ENCODE measurements around the gene TLCD5.

DNA sequence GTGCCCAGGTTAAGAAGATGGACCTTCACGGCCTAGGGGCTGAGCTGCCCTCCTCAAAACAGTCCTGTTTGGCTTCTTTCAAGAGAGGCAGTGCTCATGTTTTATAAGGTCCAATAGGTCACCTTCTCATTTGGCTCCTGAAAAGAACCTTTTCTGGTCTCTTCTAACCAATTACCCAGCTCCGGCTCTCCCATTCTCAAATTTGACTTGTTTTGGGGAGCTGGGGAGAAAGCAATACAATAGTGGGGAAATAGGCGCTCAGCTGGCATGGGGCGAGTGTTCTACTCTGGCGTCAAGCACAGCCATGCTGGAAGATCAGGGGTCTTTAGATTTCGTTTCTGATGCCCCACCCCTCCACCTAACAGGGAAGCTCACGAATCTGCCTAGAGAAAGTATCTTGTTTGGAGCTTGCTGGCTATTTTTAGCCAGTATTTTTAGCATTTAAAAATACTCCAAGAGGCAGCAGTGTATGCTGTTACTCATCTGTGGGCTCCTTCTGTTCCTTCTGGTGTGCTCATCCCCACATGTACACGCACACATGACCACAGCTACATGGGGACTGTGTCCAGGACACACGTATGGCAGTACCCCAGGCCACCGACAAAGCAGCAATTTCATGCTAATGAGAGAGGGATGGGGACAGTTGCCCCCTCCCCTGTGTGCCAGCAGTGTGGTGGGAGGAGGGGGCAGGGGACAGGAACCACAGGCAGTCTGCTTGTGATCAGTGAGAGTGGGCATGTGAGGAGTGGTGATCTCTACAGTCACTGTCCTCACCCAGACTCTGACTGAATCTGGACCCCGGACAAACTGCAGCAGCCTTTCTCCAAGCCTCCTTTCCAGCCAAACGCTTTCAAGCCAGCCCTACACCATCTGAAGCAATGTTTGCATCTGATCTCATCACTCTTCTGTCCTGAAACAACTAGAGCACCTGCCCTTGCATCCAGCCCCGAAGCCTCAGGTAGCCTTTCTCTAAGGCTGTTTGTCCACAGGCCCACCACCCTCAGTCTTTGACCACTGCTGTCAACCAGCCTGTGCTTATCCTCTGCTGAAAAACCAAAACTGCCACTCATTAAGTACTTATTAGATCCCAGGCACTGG is 16.4 kb downstream of the USP2 start:
- PRO-cap: no peak
- RAMPAGE, long total RNA, 4 experiments: no peak in any of the 4 experiments

DNA sequence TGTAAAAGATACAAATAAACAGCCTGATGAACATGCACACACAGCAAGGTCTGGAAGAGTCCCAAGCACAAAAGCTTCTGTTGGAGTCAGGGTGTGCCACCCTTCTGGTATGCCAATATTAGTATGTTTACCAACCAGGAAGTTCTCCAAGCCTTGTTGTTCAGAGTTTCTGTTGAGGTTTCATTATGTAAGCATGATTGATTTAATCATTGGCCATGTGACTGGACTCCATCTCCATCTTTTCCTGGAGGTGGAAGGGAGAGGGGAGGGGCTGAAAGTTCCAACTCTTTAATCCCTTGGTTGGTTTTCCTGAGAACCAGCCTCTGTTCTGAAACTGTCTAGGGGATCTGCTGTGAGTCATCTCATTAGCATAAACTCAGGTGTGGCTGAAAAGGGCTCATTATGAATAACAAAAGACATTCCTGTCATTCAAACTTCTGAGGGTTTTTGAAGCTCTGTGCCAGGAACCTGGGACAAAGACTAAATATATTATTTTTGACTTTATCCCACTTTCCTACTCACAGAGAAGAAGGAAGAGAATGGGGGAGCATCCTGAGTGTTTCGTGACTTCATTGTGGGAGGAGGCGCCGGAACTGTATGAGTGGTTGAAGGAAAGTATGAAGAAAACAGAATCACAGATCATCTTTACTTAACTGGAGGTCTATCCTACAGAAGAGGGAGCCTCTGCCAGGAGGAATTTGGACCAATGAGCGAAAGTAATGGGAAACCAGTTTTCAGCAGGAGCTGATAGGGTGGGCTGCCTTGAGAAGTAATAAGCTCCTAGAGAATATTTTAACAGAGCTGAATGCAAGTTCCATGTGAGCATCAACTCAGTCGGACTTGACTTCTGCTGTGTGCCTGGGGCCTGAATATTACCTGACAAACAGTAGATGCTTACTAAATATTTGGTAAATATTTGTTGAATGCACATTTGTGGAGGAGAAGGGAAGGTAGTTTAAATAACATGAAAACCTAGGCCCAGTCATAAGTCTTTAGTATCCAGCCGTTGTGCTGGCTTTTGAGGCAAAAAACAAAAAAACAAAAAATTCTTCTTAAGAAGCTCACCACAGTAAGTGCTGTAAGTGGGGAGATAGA is 138.0 kb downstream of the NECTIN1 start:
- PRO-cap: no peak
- RAMPAGE, long total RNA, 4 experiments: no peak in any of the 4 experiments

DNA sequence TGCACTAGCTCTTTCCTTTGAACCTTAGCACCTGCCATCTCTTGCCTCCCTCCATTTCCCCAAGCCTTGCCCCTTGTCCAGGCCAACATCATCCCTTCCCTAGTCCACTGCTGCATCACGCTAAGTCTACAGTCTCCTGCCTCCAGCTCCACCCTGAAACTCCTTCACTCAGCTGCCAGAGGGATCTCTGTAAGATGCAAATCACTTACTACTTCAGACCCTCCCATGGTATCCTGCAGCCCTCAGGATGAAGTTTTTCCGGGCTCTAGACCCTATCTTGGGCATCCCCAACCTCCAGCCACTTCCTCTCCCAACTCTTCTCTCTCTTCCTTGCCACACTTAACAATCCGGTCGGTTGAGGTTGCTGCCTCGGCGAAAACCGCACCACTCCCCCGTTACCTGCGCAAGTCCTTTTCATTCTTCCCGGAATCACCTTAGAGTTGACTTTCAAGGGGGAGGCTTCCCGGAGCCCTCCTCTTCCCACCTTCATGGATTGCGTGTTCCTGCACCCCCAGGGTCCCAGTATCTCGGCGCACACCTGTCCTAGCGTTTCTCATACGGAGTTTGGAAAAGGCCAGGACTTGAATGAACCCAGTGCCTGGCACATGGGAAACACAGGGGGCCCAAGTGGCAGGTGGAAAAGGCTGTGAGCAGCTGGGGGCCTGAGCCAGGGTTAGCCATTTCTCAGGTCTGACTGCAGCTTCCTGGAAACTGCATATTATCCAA is 42.5 kb downstream of the NECTIN1 start:
- PRO-cap: no peak
- RAMPAGE, long total RNA, 4 experiments: no peak in any of the 4 experiments

GRCh38 chr11:119722016-119722455 is 7.0 kb downstream of the NECTIN1 start:
- PRO-cap: no peak
- RAMPAGE, long total RNA, 4 experiments: no peak in any of the 4 experiments

DNA sequence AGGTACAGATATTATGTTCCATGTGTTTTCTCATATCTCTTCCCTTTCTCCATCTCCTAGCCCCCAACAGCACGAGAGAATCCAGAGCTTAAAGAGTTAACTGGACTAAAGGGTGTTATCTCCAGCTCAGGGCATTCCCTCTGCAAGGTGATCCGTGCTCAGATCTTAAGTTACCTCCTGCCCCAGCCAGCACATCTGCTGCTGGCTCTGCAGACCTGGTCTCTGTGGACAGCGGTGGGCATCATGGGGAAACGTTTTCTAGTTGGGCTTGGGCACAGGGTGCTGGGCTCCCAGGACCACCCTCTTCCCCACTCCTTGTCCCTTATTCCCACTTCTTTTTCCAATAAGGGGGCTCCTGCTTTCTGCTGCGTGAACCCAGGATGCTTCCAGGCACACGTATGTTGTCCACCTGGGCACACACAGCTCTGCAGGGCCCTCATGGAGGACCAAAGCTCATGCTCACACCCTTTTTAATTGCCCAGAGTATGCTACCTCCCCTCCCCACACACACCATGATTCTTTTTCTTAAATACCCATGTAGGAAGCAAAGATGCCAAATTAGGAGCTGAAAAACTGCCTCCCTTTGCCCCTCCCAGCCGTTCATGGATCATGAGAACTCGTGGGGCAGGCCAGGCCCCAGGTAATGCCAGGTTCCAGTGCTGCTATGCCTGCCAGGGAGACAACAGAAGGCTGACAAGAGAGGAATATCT is 5.2 kb downstream of the NECTIN1 start:
- PRO-cap: no peak
- RAMPAGE, long total RNA, 4 experiments: no peak in any of the 4 experiments

GRCh38 chr11:120182766-120183227 is 28.0 kb upstream of the OAF start:
- PRO-cap: no peak
- RAMPAGE, long total RNA, 4 experiments: no peak in any of the 4 experiments

- PRO-cap: no peak
- RAMPAGE, long total RNA, 4 experiments: no peak in any of the 4 experiments
Measured at GRCh38 chr11:120186567-120187791, 23.9 kb upstream of the OAF start.

DNA sequence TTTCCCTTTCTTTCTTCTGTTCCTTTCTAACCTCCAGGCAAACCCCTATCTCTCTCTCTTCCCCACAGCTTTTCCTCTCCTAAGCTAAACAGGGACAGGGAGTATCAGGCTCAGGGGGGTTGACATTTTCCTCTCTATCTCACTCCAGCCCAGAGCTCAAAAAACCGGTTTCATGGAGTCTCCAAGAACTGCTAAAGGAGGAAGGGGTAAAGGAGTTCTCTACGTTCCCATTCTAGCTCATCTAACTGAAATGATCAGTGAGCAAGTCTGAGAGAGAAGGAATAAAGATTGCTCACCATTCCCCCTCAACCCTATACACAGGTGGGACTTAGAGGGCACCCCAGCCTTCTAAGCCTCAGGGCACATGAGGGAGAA is 3.5 kb upstream of the POU2F3 start:
- PRO-cap: no peak
- RAMPAGE, long total RNA, 4 experiments: no peak in any of the 4 experiments

GRCh38 chr11:120324707-120325942 is at the start of gene TLCD5:
Gene TLCD5, plus strand, starts transcription at chr11:120325299.
- PRO-cap: bidirectional peak, plus-strand start at chr11:120325301, minus-strand start at chr11:120325223; bidirectional peak, plus-strand start at chr11:120325688, minus-strand start at chr11:120325692
- RAMPAGE, long total RNA, 4 experiments: start-site peak on the plus strand in 3 of 4 experiments, at chr11:120325285-120325309 at its widest, 26 to 65 reads per replicate

DNA sequence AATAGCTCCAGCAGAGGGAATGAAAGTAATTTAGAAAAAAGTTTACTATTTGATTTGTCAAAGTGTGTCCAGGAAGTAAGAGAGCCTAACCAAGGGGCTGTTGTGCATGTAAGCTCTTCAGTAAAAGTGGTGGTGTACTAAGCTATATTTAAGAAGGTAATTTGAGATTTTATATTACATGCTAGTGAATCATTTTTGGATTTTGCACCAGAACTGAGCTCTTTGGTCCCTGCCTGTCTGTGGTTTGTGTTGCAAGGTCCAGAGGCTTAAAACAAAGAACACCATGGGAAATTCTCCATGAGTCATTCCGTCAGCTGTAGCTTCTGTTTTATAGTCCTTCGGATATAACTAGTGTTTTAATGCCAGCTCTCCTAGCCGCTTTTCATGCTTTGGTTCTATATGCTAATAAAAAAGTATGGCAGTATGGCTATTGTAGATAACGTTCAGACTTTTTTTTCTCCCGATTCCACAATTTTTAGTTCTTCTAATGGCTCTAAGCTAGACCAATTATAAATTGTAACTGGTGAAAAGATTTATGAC is 64.6 kb downstream of the ARHGEF12 start:
- PRO-cap: no peak
- RAMPAGE, long total RNA, 4 experiments: no peak in any of the 4 experiments

GRCh38 chr11:120431651-120432019 is 79.9 kb upstream of the GRIK4 start:
- PRO-cap: no peak
- RAMPAGE, long total RNA, 4 experiments: no peak in any of the 4 experiments

GRCh38 chr11:120457120-120457587 is 54.4 kb upstream of the GRIK4 start:
- PRO-cap: no peak
- RAMPAGE, long total RNA, 4 experiments: no peak in any of the 4 experiments

GRCh38 chr11:120459146-120459589 is 52.4 kb upstream of the GRIK4 start:
- PRO-cap: no peak
- RAMPAGE, long total RNA, 4 experiments: no peak in any of the 4 experiments

- PRO-cap: no peak
- RAMPAGE, long total RNA, 4 experiments: no peak in any of the 4 experiments
Measured at GRCh38 chr11:120476601-120476902, 35.0 kb upstream of the GRIK4 start.

- PRO-cap: no peak
- RAMPAGE, long total RNA, 4 experiments: no peak in any of the 4 experiments
Measured at GRCh38 chr11:120829287-120829577, 194.7 kb upstream of the TBCEL start.

DNA sequence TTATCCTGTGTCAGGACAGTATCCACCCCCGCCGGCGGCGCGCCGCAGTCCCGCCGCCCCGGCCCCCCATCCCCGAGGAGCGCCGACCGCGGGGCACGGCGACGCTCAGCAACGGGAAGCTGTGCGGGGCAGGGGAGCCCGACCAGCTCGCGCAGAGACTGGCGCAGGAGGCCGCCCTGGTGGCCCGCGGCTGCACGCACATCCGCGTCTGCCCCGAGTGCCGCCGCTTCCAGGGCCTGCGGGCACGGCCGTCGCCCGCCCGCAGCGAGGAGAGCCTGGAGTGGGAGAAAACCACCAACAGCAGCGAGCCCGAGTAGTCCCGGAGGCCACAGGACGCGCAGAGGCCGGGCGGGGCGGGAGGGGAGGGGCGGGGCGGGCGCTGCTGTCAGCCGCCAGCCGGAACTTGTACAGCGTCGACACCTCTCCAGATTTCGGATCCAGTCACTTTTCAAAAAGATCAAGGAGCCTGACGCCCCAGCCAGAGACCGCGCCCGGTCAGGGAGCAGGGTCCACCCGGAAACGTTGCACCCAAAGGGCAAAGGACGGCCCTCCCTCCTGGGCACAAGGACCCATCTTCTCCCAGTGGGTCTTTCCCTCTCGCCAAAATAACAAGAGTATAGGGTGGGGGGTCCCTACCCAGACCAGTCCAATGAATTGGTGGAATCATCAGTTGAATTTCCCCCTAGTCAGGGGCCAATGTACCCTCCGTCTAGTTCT is 37.8 kb upstream of the TBCEL start:
- PRO-cap: no peak
- RAMPAGE, long total RNA, 4 experiments: no peak in any of the 4 experiments

GRCh38 chr11:121024370-121025512 is 839 bp downstream of the TBCEL start:
- PRO-cap: no peak
- RAMPAGE, long total RNA, 4 experiments: no peak in any of the 4 experiments

DNA sequence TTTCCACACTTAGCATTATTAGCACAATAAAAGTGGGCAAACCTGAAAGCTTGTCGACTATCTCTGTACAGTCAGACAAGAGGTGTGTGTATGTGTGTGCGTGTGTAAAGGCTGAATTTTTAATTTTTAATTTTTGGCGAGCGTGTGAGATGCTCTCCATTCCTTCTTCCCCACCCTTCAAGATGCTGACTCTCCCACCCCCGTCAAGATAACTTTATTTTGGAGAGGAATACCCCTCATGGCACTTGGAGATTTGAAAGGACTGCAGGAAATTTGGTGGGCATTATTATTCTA is 857 bp downstream of the SORL1 start:
- PRO-cap: no peak
- RAMPAGE, long total RNA, 4 experiments: no peak in any of the 4 experiments

DNA sequence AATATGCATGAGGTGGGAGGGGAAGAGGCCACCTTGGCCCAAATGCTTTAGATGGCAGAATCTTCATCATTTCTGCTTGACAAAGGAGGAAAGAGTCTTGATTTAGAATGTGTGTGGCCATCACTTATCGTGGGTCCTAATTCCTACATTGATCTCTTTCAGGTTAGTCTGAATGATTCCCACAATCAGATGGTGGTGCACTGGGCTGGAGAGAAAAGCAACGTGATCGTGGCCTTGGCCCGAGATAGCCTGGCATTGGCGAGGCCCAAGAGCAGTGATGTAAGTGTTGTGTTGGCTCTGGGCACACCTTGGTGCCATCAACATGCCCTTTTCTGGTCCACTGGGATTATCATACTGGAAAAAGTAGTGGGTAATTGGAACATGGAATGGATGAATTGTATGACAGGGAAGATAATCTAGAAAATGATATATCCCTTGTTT is 17.8 kb downstream of the SORL1 start:
- PRO-cap: no peak
- RAMPAGE, long total RNA, 4 experiments: no peak in any of the 4 experiments

DNA sequence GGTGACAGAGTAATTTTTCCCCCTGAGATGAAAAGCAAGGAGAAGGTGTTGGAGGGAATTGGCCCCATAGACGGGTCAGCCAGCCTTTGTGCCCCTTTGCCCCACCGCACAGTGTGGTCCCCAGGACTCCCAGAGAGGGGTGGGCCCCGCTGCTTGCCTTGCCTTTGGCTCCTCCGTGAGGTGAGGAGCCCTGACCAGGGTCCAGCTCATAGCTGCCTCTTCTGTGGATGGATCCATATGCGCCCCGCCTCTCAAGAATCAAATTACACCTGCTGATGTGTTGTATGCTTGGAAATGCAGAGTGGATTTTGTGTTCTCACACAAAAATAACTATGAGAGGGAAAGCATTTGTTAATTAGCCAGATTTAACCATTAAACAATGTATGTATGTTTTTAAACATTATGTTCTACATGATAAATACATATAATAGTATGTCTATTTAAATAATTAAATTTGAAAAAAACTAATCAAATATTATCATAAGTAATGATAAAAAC is 27.8 kb downstream of the SORL1 start:
- PRO-cap: no peak
- RAMPAGE, long total RNA, 4 experiments: no peak in any of the 4 experiments